ENCODE measurements around the genes AXDND1, XPR1 and KIAA1614.

- PRO-cap: no peak
These were observed 72.1 kb upstream of the FAM20B start for GRCh38 chr1:178953587-178954073.

- PRO-cap: no peak
These were observed 3.8 kb upstream of the FAM20B start for GRCh38 chr1:179021886-179022221.

- PRO-cap: no peak
These were observed 8.9 kb downstream of the TOR3A start for GRCh38 chr1:179090631-179091256.

DNA sequence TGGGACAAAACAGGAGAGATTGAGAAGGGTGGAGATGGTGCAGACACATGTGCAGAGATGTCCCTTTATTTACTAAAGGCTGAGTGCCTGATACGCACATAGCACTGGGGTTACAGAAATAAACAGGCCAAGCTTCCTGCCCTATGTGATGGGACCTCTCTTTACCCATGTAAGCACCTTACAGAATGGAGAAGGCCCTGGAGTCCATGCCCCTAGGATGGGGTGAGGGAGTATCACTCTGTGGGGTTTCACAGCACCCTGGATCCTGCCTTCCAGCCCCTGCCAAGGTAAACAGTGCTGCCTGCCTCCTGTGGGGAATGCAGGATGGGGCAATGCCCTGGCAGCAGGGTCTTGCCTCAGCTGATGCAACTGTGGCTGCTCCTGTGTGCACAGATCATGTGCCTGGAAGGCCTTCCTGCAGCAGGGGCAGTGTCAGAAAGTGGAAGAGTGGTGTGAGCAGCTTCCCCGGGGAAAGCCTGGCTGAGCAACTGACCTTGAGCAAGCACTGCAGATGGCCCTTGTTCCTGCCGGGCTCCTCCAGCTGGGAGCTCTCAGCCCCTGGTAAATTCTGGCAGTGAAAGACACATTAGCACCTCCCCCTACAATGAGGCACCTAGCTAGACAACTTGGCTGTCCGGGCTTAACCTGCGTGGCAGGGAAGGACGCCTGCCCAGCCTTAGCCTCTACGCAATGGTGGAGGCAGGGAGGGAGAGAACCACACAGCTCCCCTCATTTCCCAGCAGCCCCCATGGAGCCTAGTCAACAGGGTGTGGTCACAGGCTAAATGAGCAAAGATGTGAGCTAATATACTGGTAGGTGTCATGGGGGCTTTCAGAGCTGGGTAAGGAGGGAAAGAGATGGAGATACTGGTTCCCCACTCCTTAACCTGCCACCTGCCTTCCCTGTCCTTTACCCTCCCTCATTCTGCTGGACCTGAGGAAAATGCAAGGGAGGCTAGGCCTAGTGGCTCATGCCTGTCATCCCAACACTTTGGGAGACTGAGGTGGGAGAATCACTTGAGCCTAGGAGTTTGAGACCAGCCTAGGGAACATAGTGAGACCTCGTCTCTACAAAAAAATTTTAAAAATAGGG, 10.0 kb downstream of the TOR3A start:
- PRO-cap: no peak

DNA sequence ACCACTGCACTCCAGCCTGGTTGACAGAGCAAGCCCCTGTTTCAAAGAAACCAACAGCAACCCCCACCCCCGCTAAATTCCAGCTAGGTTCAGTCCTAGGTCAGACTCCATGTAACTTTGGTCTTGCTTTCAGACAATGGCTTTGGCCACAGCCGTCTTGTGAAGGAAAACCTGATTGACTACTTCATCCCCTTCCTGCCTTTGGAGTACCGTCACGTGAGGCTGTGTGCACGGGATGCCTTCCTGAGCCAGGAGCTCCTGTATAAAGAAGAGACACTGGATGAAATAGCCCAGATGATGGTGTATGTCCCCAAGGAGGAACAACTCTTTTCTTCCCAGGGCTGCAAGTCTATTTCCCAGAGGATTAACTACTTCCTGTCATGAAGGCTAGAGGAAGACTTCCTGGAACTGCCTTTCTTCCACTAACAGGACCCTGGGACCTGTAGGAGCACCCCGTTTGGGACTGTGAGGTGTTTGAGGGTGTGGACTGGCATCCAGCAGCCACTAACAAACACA, 13.0 kb downstream of the TOR3A start:
- PRO-cap: no peak

- PRO-cap: no peak
These were observed 25.8 kb downstream of the TOR3A start for GRCh38 chr1:179107446-179108303.

GRCh38 chr1:179127204-179127525, 45.3 kb downstream of the TOR3A start:
- PRO-cap: no peak

DNA sequence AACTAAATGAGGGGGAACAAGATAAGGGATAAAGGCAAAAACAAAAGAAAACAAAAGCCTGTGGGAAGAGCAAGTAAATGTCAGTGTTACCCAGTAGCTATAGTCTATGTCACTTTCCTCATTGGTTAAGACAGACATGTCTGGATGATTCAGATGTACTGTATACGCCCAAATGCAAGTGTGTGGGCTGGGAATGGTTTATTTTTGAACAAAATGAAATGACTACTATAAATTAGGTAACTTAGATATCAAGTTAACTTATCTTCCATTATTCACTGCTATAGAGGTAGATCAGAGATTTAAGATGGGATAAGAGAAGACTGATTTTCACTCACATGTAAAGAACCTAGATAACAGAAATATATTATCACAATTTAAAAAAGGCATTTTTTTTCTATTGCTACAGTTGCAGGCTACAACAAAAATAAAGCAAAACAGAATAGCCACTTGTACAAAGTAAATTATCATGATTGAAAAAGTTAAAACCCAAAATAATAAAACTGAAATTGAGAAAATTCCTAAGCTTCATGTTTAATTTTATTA, 60.1 kb downstream of the TOR3A start:
- PRO-cap: no peak

DNA sequence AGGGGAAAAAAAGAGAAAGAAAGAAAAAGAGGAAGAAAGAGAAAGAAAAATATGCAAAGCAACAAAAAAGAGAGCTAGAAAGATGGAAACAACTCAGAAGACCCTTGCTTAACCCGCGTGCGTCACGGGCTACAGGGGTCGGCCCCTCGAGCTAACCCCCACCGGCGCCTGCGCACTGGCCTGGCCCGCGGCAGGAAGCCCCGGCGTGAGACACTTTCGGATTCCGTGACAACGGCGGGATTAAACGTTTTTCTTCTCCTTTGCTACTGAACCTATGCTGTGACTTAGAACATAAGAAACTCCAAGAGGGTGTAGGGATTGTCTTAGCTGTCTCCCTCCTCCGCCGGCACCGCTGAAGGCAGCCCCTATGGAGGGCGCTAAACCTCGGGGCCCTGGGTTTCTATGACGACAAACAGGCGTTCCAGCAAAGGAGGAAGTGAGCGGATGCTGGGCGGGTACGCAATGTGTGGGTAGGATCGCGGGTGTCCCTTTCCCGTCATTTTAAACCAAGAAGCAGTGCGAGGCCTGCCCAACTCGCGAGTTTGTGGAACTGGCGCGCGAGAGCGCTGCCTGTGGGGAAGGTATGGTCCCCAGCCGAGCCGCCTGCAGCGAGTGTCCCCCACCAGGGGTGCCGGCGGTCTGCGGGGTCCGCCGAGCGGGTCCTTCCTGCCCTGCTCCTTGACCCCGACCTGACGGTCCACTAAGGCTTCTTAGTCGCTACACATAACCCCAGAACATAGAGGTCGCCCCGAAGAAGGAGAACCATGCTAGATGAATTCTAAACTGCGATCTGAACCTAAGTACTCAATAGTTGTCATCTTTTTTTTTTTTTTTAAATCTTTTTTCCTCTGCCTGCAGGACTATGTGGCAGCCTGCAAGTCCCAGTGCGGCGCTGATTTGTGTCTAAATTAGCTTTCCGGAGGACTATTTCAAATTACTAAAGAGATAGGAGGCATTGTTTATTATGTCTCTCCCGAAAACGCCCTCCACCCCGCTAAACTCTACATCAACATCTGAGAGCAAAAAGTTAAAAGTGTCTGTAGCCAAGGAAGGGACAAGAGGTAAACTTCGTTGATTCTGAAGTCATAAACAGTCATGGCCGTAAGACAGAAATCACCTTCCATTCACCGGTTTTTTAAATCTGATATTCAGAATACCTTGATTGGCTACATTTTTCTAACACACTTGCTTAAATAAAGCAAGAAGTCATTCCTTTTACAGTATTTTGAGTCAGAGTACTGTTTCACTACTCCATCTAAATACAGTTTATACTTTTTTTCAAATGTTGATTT, at the start of gene AXDND1:
Gene AXDND1, plus strand, starts transcription at position 426 of the 1,292 bp plus-strand sequence.
- PRO-cap: unidirectional peak, plus-strand start at position 181 of the sequence; bidirectional peak, plus-strand start at position 516 of the sequence, minus-strand start at position 354 of the sequence

GRCh38 chr1:179969313-179969512, 14.6 kb downstream of the CEP350 start:
- PRO-cap: no peak

- PRO-cap: no peak
These were observed 28.9 kb downstream of the QSOX1 start for GRCh38 chr1:180183381-180184069.

- PRO-cap: no peak
These were observed 36.0 kb upstream of the LHX4 start for GRCh38 chr1:180194036-180194431.

GRCh38 chr1:180230463-180230935, 435 bp downstream of the LHX4 start:
- PRO-cap: no peak

DNA sequence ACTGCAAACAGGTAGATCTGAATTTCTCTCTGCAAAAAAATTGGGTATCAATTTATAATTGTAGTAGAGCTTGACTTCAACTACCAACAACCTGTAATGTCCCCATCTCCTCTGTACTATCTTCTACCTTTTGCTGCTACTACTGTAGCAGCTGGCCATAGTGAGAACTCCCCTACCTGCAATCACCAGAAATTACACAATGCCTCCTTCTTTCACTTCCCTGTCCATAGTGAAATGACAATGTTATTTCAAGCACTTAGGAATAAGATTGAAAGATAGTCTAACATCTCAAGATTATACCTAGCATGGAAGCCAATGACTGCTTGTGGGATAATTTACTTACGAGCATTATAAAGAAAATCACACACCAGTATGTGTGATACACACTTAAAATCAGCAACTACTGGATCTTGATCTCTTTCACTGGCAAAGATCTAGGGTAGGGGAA, 100.3 kb downstream of the ACBD6 start:
- PRO-cap: no peak

DNA sequence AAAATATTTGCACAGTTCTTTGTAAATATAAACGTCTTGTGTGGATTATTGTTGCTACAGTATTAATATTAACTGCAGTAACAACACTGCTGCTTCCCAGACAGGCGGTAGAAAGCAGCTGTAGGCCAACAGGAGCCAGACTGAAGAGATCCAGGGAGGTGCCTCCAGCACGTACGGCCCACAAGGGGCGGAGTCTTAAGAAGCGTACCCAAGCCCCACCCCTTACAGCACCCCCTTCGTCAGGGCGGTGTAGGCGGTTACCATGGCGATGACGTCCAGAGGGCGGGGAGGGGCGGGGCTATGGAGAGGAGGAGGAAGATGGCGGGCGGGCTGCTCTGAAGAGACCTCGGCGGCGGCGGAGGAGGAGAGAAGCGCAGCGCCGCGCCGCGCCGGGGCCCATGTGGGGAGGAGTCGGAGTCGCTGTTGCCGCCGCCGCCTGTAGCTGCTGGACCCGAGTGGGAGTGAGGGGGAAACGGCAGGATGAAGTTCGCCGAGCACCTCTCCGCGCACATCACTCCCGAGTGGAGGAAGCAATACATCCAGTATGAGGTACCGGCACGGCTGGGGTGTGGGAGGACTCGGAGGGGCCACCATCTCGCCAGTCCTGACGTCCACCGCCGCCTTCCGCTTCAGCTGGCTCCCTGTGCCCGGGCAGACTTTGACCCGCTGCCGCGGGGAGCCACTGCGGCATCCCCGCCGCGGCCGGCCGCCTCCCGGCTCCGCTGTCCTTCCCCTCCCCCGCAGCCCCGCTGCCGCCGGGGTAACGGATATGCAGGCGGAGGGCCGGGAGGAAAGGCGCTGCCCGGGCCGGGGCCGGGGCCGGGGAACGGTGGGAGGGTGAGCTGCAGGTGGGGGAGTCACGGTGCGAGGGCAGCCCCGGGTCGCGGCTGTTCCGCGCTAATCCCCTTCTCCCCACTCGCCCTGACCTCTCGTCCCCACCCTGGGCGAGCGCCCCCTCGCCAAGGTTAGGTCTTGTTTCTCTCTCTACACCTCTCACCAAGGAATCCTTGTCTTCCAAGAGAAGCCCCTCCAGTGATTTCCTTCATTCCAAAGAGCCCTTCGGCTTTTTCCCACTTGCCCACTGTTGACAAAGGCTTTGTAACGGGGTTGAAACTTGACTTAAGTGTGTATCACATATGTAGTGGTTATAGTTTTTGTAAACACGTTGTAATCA, at the start of gene XPR1:
Gene XPR1, plus strand, starts transcription at position 301 of the 1,174 bp plus-strand sequence.
- PRO-cap: unidirectional peak, plus-strand start at position 301 of the sequence; unidirectional peak, plus-strand start at position 399 of the sequence; unidirectional peak, minus-strand start at position 742 of the sequence

GRCh38 chr1:180912682-180913347, at the start of gene KIAA1614:
TSS of gene KIAA1614 (plus strand) at chr1:180912897.
- PRO-cap: bidirectional peak, plus-strand start at chr1:180912867, minus-strand start at chr1:180912926; bidirectional peak, plus-strand start at chr1:180913233, minus-strand start at chr1:180913133

DNA sequence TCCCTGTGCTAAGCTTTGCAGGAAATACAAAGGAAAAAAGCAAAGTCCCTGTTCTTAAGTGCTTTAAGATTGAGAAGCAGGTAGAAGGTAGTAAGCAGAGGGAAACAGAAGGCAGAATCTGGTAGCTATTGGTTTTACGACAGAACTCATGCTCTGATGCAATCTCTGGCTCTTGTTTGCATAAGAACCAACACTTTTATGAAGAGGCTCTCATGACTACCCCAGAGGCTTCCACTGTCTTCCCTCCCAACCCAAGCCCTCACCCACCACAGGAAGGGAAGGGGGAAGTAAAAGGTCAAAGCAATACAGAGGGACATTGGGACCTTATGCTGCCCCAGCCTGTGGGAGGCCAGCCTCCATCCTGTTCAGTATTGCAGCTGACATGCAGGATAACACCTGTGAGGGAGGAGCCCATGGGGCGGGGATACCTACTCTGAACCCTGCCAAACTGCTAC, 9.2 kb downstream of the MR1 start:
- PRO-cap: no peak

- PRO-cap: no peak
These were observed 61.0 kb downstream of the IER5 start for GRCh38 chr1:181149352-181150094.

DNA sequence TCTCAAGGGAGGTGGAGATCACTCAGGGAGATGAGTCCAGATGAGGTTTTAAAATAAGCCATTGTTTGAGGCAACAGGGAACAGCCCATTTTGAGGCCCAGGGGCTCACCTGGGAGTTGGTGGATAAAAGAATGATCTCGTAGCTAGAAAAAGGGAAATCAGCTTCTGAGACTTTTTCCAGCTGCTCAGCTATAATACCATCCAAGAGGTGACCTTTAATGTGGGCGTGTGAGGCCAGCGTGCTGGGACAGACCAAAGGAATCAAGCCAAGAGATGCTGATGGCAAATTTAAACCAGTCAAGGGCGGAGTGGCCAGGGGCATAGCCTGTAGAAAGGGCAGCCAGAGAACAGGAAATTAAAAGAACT, 132.5 kb downstream of the IER5 start:
- PRO-cap: no peak

GRCh38 chr1:182002929-182003439, 58.5 kb downstream of the ZNF648 start:
- PRO-cap: no peak

Data from left common carotid artery plus branches (tissue), 1 donor.